ENCODE results near the gene ADAMTS15.

- PRO-cap: no peak
CAGE:
- cytosol, long polyA minus RNA: no peak
- cytosol, long polyA plus RNA: no peak
- long polyA plus RNA: no peak
- nucleus, long polyA minus RNA: no peak
- nucleus, long polyA plus RNA: no peak
Observed at GRCh38 chr11:128757800-128758575, 64.1 kb downstream of the FLI1 start.

- PRO-cap: no peak
CAGE:
- cytosol, long polyA minus RNA: no peak
- cytosol, long polyA plus RNA: no peak
- long polyA plus RNA: no peak
- nucleus, long polyA minus RNA: no peak
- nucleus, long polyA plus RNA: no peak
Observed at GRCh38 chr11:128772399-128773349, 78.8 kb downstream of the FLI1 start.

GRCh38 chr11:128894604-128894932, 3.4 kb downstream of the KCNJ5 start:
- PRO-cap: no peak
CAGE:
- cytosol, long polyA minus RNA: no peak
- cytosol, long polyA plus RNA: no peak
- long polyA plus RNA: no peak
- nucleus, long polyA minus RNA: no peak
- nucleus, long polyA plus RNA: no peak

- PRO-cap: no peak
CAGE:
- cytosol, long polyA minus RNA: no peak
- cytosol, long polyA plus RNA: no peak
- long polyA plus RNA: no peak
- nucleus, long polyA minus RNA: no peak
- nucleus, long polyA plus RNA: no peak
Observed at GRCh38 chr11:129248733-129249303, 56.7 kb upstream of the ARHGAP32 start.

- PRO-cap: no peak
CAGE:
- cytosol, long polyA minus RNA: no peak
- cytosol, long polyA plus RNA: no peak
- long polyA plus RNA: no peak
- nucleus, long polyA minus RNA: no peak
- nucleus, long polyA plus RNA: no peak
Observed at GRCh38 chr11:129311601-129311994, 64.0 kb upstream of the BARX2 start.

- PRO-cap: no peak
CAGE:
- cytosol, long polyA minus RNA: no peak
- cytosol, long polyA plus RNA: no peak
- long polyA plus RNA: no peak
- nucleus, long polyA minus RNA: no peak
- nucleus, long polyA plus RNA: no peak
Observed at GRCh38 chr11:129453212-129453901, 77.7 kb downstream of the BARX2 start.

DNA sequence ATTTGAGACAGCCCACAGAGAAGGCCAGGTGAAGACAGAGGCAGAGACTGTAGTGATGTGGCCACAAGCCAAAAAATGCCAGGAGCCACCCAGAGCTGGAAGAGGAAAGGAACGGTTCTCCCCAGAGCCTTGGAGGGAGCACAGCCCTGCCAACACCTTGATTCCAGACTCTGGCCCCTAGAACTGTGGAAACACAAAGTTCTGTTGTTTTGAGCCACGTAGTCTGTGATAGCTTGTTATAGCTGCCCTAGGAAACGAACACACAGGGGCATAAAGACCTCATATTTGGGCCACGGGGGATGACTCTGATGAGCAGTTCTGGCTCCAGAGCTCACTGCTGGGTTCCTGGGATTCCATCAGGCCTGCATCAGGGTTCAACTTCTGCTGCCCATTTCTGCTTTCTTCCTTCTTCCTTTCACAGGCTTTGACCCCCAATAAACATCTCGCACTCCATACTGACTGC, 167.5 kb downstream of the BARX2 start:
- PRO-cap: no peak
CAGE:
- cytosol, long polyA minus RNA: no peak
- cytosol, long polyA plus RNA: no peak
- long polyA plus RNA: no peak
- nucleus, long polyA minus RNA: no peak
- nucleus, long polyA plus RNA: no peak

- PRO-cap: no peak
CAGE:
- cytosol, long polyA minus RNA: no peak
- cytosol, long polyA plus RNA: no peak
- long polyA plus RNA: no peak
- nucleus, long polyA minus RNA: no peak
- nucleus, long polyA plus RNA: no peak
Observed at GRCh38 chr11:129768318-129768816, 47.3 kb upstream of the TMEM45B start.

DNA sequence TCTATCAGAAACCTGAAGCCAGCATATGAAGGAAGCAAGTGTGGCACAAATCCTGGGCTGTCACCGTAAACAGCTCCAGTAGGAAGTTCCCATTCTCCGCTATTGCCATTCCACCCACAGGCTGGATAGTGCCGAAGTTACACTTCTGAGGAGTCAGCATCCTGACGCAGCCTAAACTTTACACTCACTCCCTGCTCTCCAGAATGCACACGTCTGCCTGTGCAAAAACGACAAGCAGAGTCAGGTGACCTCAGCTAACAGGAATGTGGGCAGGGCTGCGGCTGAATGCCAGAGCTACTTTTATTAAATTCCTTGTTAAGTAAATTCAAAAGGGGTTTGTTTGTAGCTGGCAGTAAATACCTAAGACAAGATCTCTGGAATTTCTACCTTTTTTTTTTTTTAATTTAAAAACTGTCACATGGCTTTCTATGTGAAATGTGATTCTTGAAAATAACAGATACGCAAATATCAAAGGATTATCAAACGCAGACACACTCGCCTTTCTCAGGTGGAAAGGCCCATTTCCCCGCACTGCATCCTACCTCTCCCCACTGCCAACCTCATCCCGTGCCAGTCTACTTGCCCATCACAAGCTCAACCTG, 33.6 kb downstream of the NFRKB start:
- PRO-cap: unidirectional peak, minus-strand start at position 104 of the sequence; bidirectional peak, plus-strand start at position 328 of the sequence, minus-strand start at position 104 of the sequence
CAGE:
- cytosol, long polyA minus RNA: no peak
- cytosol, long polyA plus RNA: no peak
- long polyA plus RNA: no peak
- nucleus, long polyA minus RNA: no peak
- nucleus, long polyA plus RNA: no peak

GRCh38 chr11:129911320-129911696, 15.9 kb upstream of the NFRKB start:
- PRO-cap: bidirectional peak, plus-strand start at chr11:129911580, minus-strand start at chr11:129911457
CAGE:
- cytosol, long polyA minus RNA: no peak
- cytosol, long polyA plus RNA: no peak
- long polyA plus RNA: no peak
- nucleus, long polyA minus RNA: no peak
- nucleus, long polyA plus RNA: no peak

GRCh38 chr11:130061938-130062359, 7.7 kb upstream of the APLP2 start:
- PRO-cap: no peak
CAGE:
- cytosol, long polyA minus RNA: no peak
- cytosol, long polyA plus RNA: no peak
- long polyA plus RNA: no peak
- nucleus, long polyA minus RNA: no peak
- nucleus, long polyA plus RNA: no peak

DNA sequence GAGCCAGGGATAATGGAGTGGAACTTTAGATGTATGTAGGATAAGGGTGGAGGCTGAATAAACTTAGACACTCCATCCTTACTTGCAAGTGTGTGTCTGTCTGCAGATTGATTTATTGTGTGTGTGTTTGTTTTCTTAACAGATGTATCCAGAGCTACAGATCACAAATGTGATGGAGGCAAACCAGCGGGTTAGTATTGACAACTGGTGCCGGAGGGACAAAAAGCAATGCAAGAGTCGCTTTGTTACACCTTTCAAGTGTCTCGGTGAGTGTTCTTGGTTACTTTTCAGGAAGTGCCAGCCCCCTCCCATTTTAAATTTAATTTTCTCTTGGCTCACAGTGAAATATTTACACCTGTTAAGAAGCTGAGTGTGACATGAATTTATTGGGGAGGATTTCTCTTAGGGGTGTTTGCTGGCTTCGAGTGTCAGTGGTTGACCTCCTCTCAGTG, 40.7 kb downstream of the APLP2 start:
- PRO-cap: no peak
CAGE:
- cytosol, long polyA minus RNA: start-site peak on the plus strand centred at position 222 of the sequence, 74 bp wide, 319 reads
- cytosol, long polyA plus RNA: start-site peak on the plus strand centred at position 205 of the sequence, 70 bp wide, 434 and 731 reads in 2 replicates
- long polyA plus RNA: no peak
- nucleus, long polyA minus RNA: no peak
- nucleus, long polyA plus RNA: no peak

DNA sequence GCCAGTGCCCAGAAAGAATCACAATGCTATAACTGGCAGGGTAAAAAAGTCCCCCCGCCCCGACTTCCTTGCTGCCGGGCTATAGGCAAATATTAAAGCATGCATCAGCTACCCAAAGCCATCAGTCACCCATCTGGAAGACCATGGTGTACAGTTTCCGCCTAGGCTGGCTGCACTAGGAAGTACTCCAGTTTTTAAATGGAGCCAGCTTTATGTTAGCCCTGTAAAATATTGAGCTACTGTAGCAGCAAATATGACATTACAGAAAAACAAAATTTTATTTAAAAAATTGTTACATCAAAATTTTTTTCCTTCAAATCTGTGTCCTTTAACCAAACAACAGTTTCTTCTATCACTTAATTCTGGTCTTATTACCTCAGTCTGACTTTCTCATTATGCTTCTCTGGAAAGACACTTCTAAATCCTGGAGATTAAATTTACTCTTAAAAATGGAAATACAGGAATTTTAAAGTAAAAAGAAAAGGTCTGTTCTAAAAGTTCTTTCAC, 67.9 kb downstream of the ST14 start:
- PRO-cap: no peak
CAGE:
- cytosol, long polyA minus RNA: no peak
- cytosol, long polyA plus RNA: no peak
- long polyA plus RNA: no peak
- nucleus, long polyA minus RNA: no peak
- nucleus, long polyA plus RNA: no peak

- PRO-cap: no peak
CAGE:
- cytosol, long polyA minus RNA: start-site peak on the minus strand at chr11:130230604-130230739, 9 reads
- cytosol, long polyA plus RNA: no peak
- long polyA plus RNA: no peak
- nucleus, long polyA minus RNA: no peak
- nucleus, long polyA plus RNA: no peak
Observed at GRCh38 chr11:130230060-130231094, 70.8 kb downstream of the ST14 start.

DNA sequence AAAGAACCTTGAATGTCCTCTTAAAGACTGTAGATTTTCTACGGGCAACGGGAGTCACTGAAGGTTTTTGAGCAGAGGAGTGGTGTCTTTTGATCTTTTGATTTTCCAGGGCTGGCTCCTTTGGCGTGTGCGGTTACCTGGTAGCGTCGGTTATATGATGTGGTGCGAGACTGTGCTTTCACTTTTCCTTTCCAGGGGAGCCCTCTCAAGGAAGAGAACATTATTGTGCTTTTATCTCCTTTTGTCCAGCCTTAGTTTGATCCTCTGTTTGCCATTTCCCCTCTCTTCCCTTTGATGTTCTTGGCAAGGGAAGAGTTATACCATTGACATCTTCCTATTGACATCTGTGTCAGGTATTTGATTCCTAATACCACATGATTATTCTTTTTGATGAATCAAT, 39.5 kb downstream of the ADAMTS8 start:
- PRO-cap: no peak
CAGE:
- cytosol, long polyA minus RNA: no peak
- cytosol, long polyA plus RNA: no peak
- long polyA plus RNA: no peak
- nucleus, long polyA minus RNA: no peak
- nucleus, long polyA plus RNA: no peak

- PRO-cap: no peak
CAGE:
- cytosol, long polyA minus RNA: no peak
- cytosol, long polyA plus RNA: no peak
- long polyA plus RNA: no peak
- nucleus, long polyA minus RNA: no peak
- nucleus, long polyA plus RNA: no peak
Observed at GRCh38 chr11:130447979-130449255, at the start of gene ADAMTS15. Gene ADAMTS15, plus strand, starts transcription at chr11:130448645.

GRCh38 chr11:130478142-130478992, 29.9 kb downstream of the ADAMTS15 start:
- PRO-cap: no peak
CAGE:
- cytosol, long polyA minus RNA: no peak
- cytosol, long polyA plus RNA: no peak
- long polyA plus RNA: no peak
- nucleus, long polyA minus RNA: no peak
- nucleus, long polyA plus RNA: no peak

DNA sequence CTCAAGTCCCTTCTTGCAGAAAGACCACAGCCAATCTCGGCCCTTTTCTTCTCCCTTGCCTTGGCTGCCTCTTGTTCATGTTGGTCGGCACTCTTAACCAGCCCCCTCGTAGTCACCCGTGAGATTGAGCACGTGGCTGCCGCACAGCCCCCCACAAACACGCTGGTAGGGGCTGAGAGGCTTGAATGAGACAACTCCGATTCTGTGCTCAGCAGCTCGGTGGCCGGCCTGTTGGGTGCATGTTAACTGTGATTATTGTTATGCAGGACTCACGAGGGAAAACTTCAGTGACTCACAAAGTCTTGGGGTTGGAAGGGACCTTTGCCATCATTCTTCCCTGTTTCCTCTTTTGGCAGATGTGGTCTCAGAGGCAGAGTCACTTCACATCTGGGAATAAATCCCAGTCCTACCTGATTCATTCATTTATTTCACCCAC, 75.1 kb downstream of the ADAMTS15 start:
- PRO-cap: no peak
CAGE:
- cytosol, long polyA minus RNA: no peak
- cytosol, long polyA plus RNA: no peak
- long polyA plus RNA: no peak
- nucleus, long polyA minus RNA: no peak
- nucleus, long polyA plus RNA: no peak

GRCh38 chr11:130580285-130581057, 132.0 kb downstream of the ADAMTS15 start:
- PRO-cap: no peak
CAGE:
- cytosol, long polyA minus RNA: no peak
- cytosol, long polyA plus RNA: no peak
- long polyA plus RNA: no peak
- nucleus, long polyA minus RNA: no peak
- nucleus, long polyA plus RNA: no peak

GRCh38 chr11:131673985-131674537, 303.6 kb downstream of the NTM start:
- PRO-cap: no peak
CAGE:
- cytosol, long polyA minus RNA: no peak
- cytosol, long polyA plus RNA: no peak
- long polyA plus RNA: no peak
- nucleus, long polyA minus RNA: no peak
- nucleus, long polyA plus RNA: no peak

All from endothelial cell of umbilical vein (primary cell).